ENCODE results near the genes RPP25L and DNAJB5.

- PRO-cap: no peak
- RRBS: no CpG with 5 or more reads among the region's 6 CpGs
Observed at GRCh38 chr9:33458173-33458854, 10.9 kb upstream of the AQP3 start.

DNA sequence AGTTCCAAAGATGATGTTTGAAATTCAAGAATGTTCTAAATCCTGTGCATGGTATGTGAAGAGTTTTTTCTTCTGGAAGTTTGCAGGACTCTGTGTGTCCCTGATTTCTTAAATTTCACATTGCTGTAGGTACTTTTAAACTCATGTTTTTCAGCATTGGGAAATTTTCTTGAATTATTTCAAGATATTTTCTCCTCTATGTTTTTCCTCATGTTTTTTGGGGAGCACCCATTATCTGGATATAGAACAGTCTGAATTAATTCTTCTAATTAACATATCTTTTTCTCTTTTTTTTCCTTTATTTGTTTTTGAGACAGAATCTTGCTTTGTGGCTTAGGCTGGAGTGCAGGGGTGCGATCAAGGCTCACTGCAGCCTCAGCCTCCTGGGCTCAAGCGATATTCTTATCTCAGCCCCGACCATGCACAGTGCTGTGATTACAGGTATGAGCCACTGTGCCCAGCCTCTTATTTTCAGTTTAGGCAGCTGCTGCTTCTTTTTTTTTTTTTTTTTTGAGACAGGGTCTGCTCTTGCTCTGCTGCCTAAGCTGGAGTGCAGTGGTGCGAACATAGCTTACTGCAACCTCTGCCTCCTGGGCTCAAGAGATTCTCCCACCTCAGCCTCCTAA is 20.1 kb downstream of the UBE2R2 start:
- PRO-cap: no peak
- RRBS: no CpG with 5 or more reads among the region's 4 CpGs

- PRO-cap: no peak
- RRBS: no CpG with 5 or more reads among the region's 10 CpGs
Observed at GRCh38 chr9:33916884-33917368, 100.0 kb downstream of the UBE2R2 start.

- PRO-cap: no peak
- RRBS: no CpG with 5 or more reads among the region's 5 CpGs
Observed at GRCh38 chr9:33952899-33953613, 95.6 kb downstream of the UBAP2 start.

GRCh38 chr9:34098079-34098697 is 28.3 kb downstream of the DCAF12 start:
- PRO-cap: no peak
- RRBS: no CpG with 5 or more reads among the region's 6 CpGs

GRCh38 chr9:34178078-34178334 is 837 bp upstream of the UBAP1 start:
- PRO-cap: no peak
- RRBS: no CpG with 5 or more reads among the region's 9 CpGs

DNA sequence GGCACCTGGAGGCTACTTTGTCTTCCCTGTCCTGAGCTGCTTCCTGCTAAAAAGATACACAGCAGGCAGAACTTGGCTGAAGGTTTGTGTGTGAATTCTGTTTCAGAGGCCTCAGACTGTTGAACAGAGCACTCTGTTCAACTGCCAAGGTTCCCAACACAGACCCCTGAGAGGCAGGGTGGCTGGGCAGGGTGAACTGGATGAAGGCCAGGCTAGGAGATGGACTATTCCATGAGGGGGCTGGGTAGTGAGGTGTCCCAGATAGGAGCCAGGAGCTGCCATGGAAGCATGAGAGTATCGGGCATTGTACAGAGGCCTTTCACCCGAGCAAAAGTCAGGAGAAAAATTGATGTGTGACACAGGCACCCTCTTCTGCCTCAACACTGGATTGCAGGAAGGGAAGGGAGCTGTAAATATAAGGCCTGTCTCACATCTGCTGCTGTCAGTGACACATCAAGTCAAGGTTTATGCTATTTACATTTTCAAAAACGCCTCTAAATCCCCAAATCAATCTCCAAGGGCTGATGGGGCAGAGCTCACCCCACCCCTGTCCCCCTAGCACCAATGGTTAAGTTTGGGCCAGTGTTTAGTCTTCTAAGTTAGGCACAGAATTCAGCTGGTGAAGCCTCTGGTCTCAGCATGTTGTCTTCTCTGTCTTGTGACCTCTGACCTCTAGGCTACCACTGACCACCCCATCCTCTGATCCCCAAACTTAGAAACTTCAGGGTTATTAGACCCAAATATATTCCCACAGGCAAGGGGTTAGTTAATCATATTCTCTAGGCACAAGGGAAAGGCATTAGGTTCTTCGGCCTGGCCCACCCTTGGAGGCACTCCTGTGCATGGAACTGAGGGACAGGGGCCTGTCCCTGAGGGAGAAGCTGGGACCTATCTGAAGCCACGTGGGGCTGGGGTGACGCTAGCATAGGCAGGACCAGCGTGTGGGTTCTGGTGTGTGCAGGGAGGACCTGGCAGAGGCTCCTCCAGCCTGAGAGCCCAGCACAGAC is 74.8 kb downstream of the UBAP1 start:
- PRO-cap: no peak
- RRBS: no CpG with 5 or more reads among the region's 7 CpGs

- PRO-cap: no peak
- RRBS: no CpG with 5 or more reads among the region's 4 CpGs
Observed at GRCh38 chr9:34338507-34339138, 9.3 kb downstream of the NUDT2 start.

GRCh38 chr9:34369859-34370287 is 6.8 kb downstream of the MYORG start:
- PRO-cap: no peak
- RRBS: no CpG with 5 or more reads among the region's 5 CpGs

GRCh38 chr9:34399239-34400174 is 1.9 kb upstream of the C9orf24 start:
- PRO-cap: no peak
- RRBS: no CpG with 5 or more reads among the region's 8 CpGs

GRCh38 chr9:34428456-34429157 is 29.8 kb downstream of the FAM219A start:
- PRO-cap: no peak
- RRBS: no CpG with 5 or more reads among the region's 4 CpGs

GRCh38 chr9:34451065-34451851 is 7.1 kb downstream of the FAM219A start:
- PRO-cap: no peak
- RRBS: no CpG with 5 or more reads among the region's 5 CpGs

DNA sequence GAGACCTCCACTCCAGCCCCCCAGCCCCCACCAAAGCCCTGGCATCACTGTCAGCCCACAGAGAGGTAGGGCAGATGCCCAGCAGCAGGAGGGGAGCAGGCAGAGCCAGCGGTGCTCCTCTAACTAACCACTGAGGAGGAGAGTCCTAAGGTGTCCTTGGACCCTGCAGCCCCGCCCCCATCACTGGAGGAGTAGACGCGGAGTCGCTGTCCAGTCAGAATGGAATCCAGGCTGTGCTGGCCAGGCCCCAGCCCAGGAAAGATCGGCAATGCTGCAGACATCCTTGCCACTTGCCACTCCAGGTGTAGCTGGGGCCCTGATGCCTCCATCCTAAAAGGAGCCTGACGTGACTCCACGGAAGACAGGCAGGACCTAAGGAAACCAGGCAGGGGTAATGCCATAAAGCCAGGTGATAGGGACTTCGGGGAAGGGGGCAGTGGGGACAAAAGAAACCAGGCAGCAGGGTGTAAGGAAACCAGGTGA is 12.5 kb downstream of the CNTFR start:
- PRO-cap: no peak
- RRBS: no CpG with 5 or more reads among the region's 9 CpGs

GRCh38 chr9:34577440-34578101 is 12.0 kb downstream of the CNTFR start:
- PRO-cap: no peak
- RRBS: 93% methylated on average over 13 of the region's 41 CpGs

DNA sequence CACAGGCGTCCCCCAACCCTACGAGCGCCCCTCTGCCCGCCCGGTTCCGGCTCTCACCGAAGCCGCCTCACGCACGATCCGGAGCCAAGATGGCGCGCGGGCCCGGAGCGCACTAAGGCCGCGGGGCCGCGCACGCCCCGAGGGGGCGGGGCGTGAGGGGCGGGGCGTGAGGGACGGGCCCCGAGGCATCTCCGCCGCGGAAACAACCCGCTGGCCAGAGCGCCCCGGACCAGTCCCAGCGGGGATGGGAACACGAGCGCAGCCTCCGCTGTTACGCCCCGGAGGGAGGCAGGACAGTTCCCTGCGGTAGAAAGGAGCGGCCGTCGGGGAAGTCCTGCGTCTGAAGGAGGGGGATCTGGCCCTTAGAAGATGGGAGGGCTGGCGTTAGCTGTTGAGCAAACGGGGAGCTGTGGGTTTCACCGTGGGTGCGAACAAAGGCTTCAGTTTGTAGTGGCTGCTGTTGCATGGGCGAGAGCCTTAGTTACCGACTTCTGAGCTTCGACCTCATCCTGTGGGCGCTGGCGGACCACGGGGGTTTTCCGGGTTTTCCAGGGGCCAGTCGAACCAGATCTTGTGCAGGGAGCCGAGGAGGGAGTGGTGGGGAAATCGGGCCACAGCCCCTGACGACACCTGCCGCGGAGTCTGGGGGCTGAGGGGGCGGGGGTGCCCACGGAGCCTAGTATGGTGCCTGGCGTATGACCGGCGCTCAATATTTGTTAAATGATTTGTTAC is at the start of gene RPP25L:
RPP25L (minus strand) TSS at position 91 of the 732 bp plus-strand sequence.
- PRO-cap: bidirectional peak, plus-strand start at position 232 of the sequence, minus-strand start at position 91 of the sequence
- RRBS: 2% methylated on average over 24 of the region's 67 CpGs

GRCh38 chr9:34709490-34710005 is 388 bp downstream of the CCL21 start:
- PRO-cap: no peak
- RRBS: no CpG with 5 or more reads among the region's 7 CpGs

- PRO-cap: no peak
- RRBS: 95% methylated on average over 8 of the region's 64 CpGs
Observed at GRCh38 chr9:34809407-34810135, 80.3 kb upstream of the FAM205A start.

GRCh38 chr9:34988960-34989857 is at the start of gene DNAJB5:
Gene DNAJB5, plus strand, starts transcription at chr9:34989745.
- PRO-cap: bidirectional peak, plus-strand start at chr9:34989745, minus-strand start at chr9:34989375
- RRBS: 19% methylated on average over 11 of the region's 63 CpGs

DNA sequence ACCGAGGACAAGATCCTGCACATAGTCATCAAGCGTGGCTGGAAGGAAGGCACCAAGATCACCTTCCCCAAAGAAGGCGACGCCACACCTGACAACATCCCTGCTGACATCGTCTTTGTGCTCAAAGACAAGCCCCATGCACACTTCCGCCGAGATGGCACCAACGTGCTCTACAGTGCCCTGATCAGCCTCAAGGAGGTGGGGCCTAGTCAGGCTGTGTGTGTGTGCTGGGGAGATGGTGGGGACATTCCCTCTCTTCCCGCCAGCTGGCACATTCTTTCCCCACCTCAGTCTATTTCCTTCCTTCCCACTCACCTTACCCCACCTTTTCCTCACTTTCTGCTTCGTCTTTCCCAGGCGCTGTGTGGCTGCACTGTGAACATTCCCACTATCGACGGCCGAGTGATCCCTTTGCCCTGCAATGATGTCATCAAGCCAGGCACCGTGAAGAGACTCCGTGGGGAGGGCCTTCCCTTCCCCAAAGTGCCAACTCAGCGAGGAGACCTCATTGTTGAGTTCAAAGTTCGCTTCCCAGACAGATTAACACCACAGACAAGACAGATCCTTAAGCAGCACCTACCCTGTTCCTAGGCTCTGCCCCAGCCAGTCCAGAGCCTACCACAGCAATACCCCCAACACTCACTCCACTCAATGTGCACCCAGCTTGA is 7.3 kb downstream of the DNAJB5 start:
- PRO-cap: unidirectional peak, plus-strand start at position 549 of the sequence
- RRBS: no CpG with 5 or more reads among the region's 18 CpGs

DNA sequence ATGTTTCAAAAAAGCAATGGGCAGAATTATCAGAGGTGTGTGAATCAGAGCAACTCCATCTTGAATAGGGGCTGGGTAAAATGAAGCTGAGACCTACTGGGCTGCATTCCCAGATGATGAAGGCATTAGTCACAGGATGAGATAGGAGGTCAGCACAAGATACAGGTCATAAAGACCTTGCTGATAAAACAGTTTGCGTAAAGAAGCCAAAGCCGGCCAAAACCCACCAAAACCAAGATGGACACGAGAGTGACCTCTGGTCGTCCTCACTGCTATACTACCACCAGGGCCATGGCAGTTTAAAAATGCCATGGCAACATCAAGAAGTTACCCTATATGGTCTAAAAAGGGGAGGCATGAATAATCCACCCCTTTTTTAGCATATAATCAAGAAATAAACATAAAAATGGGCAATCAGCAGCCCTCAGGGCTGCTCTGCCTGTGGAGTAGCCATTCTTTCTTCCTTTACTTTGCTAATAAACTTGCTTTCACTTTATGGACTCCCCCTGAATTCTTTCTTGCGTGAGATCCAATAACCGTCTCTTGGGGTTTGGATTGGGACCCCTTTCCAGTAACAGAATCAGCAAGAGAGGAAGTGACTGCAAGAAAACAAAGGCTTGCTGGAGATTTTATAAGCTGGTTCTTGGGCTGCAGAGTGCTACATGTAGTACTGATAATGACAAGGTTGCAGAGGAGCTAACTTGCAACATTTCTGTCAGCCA is 15.7 kb upstream of the C9orf131 start:
- PRO-cap: unidirectional peak, plus-strand start at position 229 of the sequence
- RRBS: no CpG with 5 or more reads among the region's 6 CpGs

All from Caco-2 (cell line).